A549 (cell line): Measurements from ENCODE around the gene AGBL1.

- PRO-cap: no peak
CAGE:
- cytosol, long polyA plus RNA: no peak
- long polyA plus RNA: no peak
- nucleus, long polyA plus RNA: no peak
Measured at GRCh38 chr15:86079272-86079948, at the start of gene AGBL1. Gene AGBL1, plus strand, starts transcription at chr15:86079871.

GRCh38 chr15:88465434-88466390 is 1.5 kb downstream of the MRPL46 start:
- PRO-cap: no peak
CAGE:
- cytosol, long polyA plus RNA: no peak
- long polyA plus RNA: no peak
- nucleus, long polyA plus RNA: no peak

- PRO-cap: no peak
CAGE:
- cytosol, long polyA plus RNA: no peak
- long polyA plus RNA: no peak
- nucleus, long polyA plus RNA: no peak
Measured at GRCh38 chr15:88635479-88636605, 3.0 kb upstream of the ISG20 start.

DNA sequence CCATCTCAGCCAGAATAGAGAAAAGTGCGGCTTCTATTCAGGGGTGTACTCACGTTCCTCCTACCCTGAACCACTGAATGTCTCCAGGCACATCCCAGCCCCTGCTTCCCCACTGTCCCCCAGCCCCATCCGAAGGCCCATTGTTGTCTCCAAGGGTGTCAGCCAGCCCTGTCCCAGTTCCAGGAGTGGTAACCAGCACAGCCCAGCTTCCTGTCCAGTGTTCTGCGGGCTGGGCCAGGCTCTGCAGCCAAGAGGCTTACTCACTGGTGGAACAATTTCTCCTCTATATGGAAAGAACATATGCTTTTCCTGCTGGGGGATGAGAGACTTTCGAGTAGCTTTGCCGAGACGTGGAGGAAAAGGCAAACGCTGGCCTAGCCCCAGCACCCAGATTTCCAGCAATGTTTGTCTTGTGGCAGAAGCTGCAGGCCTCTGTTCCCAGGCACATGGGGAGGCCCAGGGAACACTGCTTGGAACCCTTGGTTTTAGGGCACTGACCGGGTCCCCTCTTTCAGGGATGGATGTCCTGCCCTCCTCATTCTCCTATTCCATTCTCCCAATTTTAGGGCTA is 20.8 kb downstream of the ISG20 start:
- PRO-cap: no peak
CAGE:
- cytosol, long polyA plus RNA: no peak
- long polyA plus RNA: no peak
- nucleus, long polyA plus RNA: no peak

- PRO-cap: no peak
CAGE:
- cytosol, long polyA plus RNA: no peak
- long polyA plus RNA: no peak
- nucleus, long polyA plus RNA: no peak
Measured at GRCh38 chr15:88884644-88885006, 10.7 kb downstream of the HAPLN3 start.

GRCh38 chr15:89017288-89018246 is 70.7 kb upstream of the ABHD2 start:
- PRO-cap: no peak
CAGE:
- cytosol, long polyA plus RNA: no peak
- long polyA plus RNA: no peak
- nucleus, long polyA plus RNA: no peak

DNA sequence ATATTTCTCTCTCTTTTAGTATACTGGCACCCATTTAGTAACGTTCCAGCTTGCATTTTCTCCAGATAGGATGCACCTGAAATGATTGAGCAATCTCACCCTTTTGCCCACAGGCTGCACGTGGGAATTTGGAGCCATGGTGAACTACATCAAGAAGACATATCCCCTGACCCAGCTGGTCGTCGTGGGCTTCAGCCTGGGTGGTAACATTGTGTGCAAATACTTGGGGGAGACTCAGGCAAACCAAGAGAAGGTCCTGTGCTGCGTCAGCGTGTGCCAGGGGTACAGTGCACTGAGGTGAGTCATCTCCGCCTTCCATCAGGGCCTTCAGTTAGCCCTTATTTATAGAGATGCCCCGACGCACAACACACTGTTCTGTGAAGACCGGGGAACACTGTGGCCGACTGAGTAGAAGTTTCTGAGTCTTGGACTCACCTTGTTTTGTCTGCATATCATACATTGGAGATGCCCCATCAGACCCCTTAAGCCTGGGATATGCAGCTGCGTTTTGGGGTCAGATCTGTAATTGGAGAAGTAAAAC is 45.6 kb downstream of the RLBP1 start:
- PRO-cap: no peak
CAGE:
- cytosol, long polyA plus RNA: no peak
- long polyA plus RNA: no peak
- nucleus, long polyA plus RNA: no peak

- PRO-cap: no peak
CAGE:
- cytosol, long polyA plus RNA: no peak
- long polyA plus RNA: no peak
- nucleus, long polyA plus RNA: no peak
Measured at GRCh38 chr15:89749829-89750636, 1.0 kb downstream of the MESP1 start.

DNA sequence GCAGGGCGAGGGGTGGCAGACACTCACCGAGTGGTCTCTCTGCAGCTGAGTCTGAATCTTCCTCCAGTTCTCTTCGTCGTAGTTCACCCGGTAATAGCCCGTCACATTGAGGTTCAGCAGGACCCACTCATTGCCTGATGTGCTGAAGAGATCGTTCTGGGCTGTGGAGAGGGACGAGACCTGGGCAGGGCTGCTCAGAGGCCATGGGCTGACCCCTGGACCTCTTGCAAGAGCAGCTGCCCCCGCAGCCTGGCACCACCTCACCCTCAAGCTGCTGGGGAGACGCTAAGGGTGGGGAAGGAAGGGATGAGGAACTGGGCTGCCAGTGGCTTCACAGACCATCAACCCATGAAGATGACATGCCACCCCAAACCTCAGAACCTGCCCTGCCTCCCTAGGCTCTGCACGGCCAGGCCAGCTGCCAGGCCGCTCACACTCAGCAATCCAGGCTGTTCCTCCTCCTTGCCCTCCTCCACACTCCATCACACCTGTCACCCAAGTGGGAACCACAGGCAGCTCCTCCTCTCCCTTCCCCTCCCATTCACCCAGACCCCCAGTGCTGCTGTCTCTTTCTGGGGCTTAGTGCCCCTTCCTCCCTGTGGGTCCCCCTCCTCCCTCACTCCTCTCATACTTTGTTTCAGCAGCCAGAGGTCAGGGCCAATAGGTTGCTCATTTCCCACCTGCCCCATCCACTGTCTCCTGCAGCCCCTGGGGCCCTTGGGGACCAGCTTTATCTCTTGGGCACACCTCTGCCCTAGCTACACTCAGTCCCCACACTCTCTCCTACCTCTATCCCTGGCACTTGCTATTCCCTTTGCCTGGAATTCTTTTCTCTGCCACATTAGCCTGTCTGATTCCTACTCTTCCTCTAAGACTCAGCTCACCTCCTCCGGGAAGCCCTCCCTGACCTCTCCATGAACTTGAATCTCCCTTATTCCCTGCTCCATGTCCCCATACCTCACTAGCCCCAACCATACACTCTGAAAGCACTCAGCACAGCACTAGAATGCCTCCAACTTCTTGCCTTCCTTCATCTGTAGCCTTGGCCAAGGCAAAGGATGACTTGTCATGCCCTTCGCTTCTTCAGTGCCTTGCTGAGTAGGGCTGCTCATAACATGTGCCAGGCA is 14.9 kb downstream of the ANPEP start:
- PRO-cap: no peak
CAGE:
- cytosol, long polyA plus RNA: no peak
- long polyA plus RNA: no peak
- nucleus, long polyA plus RNA: no peak

- PRO-cap: no peak
CAGE:
- cytosol, long polyA plus RNA: no peak
- long polyA plus RNA: no peak
- nucleus, long polyA plus RNA: no peak
Measured at GRCh38 chr15:89820547-89821127, 6.0 kb upstream of the ANPEP start.

DNA sequence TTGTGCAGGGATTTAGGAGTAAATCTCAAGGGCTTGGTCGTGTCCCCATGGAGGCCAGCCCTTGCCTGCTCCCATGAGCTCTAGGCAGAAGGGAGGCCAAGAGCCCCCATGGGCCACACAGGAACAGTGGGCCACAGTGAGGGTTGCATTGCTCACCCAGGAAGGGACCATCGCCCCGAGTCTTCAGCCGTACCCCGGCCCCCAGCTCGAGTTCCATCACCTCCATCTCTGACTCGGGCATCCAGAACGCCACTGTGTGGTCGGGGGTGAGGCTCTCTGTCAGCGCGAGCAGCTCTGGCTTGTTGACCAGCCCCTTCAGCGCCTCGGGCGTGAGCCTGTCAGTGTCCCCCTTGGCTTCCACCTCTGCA is 9.1 kb downstream of the ARPIN start:
- PRO-cap: no peak
CAGE:
- cytosol, long polyA plus RNA: no peak
- long polyA plus RNA: no peak
- nucleus, long polyA plus RNA: no peak

DNA sequence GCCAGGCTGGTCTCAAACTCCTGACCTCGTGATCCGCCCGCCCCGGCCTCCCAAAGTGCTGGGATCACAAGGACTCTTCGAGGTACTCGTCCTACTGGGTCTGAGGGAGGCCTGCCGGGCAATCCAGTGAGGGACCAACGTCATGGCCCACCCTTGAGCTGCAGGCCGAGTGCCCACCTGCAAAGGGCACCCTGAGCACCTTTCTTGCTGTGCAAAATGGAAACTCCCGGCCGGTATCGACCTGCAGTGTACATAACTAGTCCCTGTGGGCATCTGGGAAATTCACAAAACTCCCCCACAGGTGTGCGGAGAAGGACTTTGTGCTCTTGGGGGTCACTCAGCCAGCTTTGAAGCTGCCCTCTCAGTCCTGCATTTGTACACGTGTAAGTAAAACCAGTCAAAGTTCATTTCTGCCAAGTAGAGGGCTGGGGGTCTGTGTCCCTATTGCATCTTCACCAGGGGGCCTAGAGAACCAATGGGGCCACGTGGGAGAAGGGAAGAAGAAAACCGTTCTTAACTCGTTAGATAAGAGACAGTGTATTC is 2.0 kb downstream of the ZNF710 start:
- PRO-cap: no peak
CAGE:
- cytosol, long polyA plus RNA: no peak
- long polyA plus RNA: no peak
- nucleus, long polyA plus RNA: no peak

DNA sequence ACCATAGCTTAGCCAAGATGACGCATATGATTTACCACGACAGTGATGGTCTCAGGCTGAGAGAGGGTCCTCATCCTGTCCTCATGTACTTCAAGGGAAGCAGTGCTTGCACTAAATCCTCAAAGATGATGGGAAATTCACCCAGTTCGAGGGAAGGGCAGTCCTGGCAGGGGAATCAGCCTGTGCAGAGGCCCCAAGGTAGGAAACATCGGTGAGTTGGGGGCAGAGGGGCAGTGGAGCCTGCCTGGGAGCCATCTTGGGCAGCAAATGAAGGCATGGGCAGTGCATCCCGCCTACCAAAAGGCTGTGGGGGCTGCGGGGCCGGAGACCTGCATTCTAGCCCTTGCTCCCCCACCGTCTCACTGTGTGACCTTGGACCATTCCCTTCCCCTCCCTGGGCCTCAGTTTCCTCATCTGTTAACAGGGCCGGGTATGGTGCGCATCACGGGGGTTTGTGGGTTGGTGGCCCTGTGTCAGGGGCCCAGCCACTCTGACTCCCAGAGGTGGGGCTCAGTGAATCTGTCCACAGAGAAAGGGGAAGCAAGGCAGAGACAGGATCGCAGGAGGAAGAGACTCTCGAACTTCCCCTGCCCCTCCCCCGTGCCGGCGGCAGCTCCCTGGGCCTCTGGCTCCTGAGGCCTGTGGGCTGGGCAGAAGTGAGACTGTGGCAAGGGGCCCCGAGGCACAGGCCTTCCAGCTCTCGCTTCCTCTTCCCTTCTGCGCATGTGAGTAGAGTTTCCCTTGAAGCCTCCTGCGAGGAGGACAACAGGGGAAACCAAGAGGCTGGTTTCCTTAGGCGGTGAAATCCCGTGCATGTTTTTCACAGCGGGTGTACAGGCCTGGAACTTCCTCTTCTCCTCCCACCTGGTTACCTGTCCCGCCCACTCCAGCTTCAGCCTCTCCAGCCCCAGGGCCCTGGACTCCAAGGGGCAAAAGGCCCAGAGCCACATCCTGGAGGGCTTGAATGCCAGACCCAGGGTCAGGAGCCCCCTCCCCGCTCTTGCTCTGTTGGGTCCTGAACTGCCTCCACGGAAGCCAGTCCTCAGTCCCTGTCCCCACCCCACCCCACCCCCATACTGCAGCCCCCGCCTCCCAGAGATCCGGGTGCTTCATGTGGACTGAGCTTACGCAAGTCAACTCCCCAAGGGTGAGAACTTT is 42.8 kb downstream of the IDH2 start:
- PRO-cap: no peak
CAGE:
- cytosol, long polyA plus RNA: no peak
- long polyA plus RNA: no peak
- nucleus, long polyA plus RNA: no peak

GRCh38 chr15:90067172-90067748 is 35.0 kb downstream of the IDH2 start:
- PRO-cap: no peak
CAGE:
- cytosol, long polyA plus RNA: no peak
- long polyA plus RNA: no peak
- nucleus, long polyA plus RNA: no peak

DNA sequence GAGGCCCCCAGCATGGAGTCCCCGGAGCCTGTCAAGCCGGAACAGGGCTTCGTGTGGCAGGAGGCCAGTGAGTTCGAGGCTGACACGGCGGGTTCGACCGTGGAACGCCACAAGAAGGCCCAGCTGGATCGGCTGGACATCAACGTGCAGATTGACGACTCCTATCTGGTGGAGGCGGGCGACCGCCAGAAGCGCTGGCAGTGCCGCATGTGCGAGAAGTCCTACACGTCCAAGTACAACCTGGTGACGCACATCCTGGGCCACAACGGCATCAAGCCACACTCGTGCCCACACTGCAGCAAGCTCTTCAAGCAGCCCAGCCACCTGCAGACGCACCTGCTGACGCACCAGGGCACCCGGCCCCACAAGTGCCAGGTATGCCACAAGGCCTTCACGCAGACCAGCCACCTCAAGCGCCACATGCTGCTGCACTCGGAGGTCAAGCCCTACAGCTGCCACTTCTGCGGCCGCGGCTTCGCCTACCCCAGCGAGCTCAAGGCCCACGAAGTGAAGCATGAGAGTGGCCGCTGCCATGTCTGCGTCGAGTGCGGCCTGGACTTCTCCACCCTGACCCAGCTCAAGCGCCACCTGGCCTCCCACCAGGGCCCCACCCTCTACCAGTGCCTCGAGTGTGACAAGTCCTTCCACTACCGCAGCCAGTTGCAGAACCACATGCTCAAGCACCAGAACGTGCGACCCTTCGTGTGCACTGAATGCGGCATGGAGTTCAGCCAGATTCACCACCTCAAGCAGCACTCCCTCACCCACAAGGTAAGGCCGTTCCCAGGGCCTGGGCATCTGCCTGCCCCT is 34.2 kb downstream of the IDH2 start:
- PRO-cap: no peak
CAGE:
- cytosol, long polyA plus RNA: no peak
- long polyA plus RNA: no peak
- nucleus, long polyA plus RNA: no peak

- PRO-cap: no peak
CAGE:
- cytosol, long polyA plus RNA: no peak
- long polyA plus RNA: no peak
- nucleus, long polyA plus RNA: no peak
Measured at GRCh38 chr15:90174384-90175048, 26.6 kb upstream of the SEMA4B start.

DNA sequence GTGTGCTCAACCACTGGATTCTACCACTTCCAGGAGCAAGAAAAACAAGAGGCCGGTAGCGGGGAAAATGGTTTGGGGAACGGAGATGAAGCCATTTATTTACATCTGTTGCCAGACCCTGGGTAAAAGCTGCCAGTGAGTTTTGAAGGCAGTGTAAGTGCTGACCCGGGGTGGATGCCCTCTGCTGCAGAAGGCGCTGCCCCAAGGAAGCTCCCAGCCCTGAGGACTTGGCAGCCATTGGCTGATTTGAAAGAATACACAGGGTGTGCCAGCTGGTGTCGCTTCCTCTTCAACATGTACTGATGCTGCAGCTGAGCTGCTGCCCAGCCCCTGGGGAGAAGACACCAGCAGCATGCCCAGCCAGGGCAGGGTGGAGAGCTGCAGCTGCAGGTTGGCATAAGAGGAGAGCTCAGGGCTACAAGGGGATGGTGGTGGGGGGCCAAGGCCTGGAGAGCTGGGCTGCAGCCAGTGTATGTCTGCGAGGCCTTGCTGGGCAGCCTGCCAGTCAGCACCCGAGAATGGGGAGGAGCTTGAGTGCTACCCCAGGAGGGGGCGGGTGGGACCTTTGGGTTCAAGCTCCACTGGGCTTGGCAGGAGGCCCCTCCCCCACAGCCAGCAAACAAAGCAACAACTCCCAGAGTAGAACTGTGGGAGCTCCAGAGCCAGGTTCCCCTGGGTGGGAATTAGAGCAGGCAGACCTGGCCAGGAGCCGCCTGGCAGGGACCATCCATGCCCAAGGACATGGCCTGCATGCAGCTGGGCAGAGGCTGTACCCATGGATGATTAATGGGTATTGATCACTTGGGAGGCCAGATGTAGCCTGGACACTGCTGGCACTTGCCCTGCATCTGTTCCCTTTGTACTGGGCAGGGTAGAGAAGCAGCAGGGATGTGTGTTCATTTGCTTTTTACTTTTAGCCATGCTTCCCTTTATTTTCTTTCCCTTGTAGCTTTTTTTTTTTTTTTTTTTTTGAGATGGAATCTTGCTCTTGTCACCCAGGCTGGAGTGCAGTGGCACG is 9.2 kb upstream of the SEMA4B start:
- PRO-cap: no peak
CAGE:
- cytosol, long polyA plus RNA: no peak
- long polyA plus RNA: no peak
- nucleus, long polyA plus RNA: no peak

DNA sequence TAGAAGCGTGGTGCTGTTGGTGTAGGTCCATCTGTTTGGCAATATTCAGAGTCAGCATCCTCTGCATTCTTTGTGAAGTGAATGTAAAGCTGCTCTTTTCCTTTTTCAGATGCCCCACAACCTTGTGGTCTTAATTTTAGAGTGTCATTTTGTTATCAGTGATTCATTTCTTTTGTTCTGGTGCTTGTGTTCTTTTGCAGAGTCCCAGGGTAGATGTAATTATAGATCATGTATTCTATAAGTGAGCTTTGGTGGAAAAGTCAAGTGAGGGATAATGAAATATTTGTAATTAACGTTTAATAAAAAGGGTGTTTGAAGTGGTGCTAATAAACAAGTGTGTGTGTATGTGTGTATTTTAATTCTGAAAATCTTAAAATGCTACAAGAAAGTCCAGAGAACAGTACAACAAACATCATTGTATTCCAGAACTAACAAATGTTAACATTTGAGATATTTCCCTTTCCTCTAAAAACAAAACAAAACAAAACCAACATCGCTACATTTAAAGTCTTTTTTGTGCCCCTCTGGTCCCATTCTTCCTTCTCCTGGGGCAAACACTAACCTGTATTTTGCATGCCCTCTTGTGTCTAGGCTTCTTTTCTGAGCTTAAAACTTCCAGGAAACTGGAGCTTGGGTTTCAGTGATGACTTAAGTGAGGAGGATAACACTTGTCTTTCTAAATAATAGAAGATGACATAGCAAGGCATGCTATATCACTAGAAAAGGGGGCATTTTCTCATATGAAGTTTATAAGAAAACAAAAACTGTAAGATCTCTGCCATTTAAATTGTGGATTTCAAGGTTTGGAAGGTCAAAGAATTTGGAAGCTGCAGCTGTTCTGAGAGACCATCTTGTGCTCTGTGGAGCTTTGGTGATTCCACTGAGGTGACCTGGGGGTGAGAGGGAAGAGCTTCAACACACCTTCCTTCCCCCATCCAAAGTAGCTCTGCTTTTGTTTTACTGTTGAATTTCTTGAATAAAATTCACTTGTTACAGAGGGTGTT is 3.9 kb downstream of the IQGAP1 start:
- PRO-cap: no peak
CAGE:
- cytosol, long polyA plus RNA: no peak
- long polyA plus RNA: no peak
- nucleus, long polyA plus RNA: no peak

DNA sequence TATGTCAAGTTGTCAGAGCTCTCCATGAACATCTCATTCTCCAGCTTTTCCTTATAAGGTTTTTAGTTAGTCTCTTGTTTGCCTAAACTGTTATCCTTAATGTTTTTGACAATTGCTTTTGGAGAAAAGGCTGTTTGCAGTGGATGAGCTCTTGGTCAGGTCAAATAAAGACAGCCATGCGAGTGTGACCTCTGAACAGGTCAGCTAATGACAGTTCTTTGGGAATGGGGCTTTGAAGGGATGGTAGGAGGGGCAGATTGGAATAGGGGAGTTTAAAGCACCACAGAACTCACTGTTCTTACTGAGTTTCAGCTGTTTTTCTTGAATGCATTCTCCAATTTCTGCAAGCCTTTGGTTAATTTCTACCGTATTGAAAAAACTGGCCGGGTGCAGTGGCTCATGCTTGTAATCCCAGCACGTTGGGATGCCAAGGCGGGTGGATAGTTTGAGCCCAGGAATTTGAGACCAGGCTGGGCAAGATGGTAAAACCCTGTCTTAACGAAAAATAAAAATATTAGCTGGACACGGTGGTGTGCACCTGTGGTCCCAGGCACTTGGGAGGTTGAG is 69.3 kb upstream of the CRTC3 start:
- PRO-cap: no peak
CAGE:
- cytosol, long polyA plus RNA: no peak
- long polyA plus RNA: no peak
- nucleus, long polyA plus RNA: no peak

GRCh38 chr15:90558116-90558576 is 28.4 kb downstream of the CRTC3 start:
- PRO-cap: no peak
CAGE:
- cytosol, long polyA plus RNA: no peak
- long polyA plus RNA: no peak
- nucleus, long polyA plus RNA: no peak